Pericardium (tissue), 1 donor: ENCODE data around the genes RBPJ and NWD2.

DNA sequence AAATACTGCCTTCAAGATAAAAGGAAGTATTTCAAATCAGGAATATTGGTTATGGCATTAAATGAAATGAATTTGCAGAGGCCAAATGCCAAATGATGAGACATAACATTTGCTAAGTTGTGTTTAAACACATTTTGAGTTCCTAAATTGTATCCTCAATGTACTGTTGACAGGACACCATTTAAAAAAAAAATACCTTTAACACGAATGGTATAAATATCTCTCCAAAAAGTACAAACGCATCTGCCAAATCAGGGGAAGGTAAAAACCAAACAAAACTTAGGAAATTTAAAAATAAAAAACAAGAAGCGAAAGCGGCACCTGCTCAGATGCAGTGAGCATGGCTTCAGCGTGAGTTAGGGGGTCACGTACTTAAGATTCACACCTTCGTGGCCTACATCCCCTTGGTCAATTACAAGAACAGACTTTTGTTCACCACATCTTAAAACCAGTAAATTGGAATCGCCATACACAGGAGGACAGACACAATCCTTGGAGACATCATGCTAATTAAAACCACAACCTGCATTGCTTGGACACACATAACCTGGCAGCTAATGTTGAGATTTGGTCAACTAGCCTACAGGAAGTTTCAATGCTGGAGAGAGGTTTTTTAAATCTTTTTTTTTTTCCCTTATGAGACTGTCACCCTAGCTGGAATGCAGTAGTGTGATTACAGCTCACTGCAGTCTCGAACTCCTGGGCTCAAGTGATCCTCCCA is 12.4 kb upstream of the SEL1L3 start:
- RRBS, result no CpG with 5 or more reads among the region's 9 CpGs

DNA sequence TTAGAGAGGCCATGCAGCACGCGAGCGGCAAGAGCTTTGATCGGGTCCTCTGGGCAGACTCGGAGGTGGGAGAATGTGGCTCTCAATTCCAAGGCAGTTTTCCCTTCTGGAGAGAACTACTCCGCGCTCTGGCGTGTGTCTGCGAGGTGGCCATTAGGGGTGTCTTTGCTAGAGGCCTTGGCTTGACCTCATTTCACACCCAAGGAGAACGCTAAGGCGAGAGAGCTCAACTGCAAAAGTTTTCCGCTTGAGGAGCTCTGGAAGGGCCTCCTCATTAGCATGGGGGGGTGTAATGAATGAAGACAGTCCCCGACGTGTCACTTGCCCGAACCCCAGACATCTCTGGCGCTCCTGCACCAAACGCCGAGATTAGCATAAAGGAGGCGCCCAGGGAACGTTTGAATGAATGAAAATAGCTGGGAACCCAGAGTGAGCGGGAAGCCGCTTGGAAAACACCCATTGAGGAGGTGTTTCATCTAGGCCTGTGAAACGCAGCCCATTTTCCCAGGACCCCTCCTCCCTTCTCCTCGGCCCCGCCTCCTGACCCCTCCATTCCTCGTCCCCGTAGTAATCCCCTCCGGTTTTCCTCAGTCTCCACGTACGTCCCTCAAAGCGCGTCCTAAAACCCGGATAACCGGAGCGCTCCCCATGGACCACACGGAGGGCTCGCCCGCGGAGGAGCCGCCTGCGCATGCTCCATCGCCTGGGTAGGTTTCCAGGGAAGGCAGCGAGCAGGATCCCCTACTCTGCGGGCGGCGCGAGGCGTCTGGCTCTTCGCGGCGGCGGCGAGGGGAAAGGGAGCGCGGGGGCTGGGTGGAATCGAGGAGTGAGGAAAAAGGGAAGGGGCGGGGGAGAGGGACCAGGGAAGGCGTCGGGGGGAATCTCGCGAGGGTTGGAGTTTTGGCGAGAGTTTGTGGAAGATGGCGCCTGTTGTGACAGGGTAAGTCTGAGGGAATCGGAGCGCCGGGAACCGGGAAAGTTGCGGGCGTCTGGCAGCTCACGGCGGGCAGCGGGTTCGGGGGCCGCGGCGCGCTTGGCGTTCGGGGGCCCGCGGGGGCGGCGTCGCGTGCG is at the start of gene RBPJ:
RBPJ (plus strand) TSS at position 906 of the 1,071 bp plus-strand sequence.
- RRBS, result 0% methylated on average over 5 of the region's 86 CpGs

DNA sequence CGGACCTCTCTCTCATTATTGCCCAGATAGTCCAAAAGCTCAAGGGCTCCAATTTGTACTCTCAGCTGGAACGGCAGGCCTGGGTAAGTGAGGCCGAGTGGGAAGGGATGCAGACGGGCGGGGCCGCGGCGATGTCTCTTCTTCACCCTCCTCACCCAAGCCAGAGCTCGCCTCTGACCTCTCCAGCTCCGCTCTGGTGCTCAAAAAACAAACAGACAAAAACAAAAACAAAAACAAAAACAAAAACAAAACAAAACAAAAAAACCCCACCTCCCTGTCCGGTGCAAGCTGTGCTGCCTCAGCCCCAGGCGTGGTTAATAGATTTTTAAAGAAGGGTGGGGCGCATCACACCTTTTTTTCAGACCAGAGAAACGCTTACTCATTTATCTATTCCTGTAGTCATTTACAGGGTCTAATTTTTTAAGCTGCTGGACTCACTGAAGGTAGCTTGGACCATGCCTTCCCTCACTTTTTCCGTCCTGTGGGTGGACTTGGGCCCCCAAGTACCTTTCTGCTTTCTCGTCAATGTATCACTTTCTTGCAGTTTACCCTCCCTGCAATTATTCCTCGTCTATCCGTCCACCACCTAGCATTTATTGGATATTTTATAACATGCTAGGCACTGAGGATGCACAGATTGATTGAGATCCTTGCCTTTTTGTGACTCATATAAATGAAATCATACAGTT is 470 bp downstream of the TBC1D19 start:
- RRBS, result no CpG with 5 or more reads among the region's 18 CpGs

- RRBS, result no CpG with 5 or more reads among the region's 1 CpG
These were observed 31.2 kb upstream of the STIM2 start for GRCh38 chr4:26829398-26829873.

DNA sequence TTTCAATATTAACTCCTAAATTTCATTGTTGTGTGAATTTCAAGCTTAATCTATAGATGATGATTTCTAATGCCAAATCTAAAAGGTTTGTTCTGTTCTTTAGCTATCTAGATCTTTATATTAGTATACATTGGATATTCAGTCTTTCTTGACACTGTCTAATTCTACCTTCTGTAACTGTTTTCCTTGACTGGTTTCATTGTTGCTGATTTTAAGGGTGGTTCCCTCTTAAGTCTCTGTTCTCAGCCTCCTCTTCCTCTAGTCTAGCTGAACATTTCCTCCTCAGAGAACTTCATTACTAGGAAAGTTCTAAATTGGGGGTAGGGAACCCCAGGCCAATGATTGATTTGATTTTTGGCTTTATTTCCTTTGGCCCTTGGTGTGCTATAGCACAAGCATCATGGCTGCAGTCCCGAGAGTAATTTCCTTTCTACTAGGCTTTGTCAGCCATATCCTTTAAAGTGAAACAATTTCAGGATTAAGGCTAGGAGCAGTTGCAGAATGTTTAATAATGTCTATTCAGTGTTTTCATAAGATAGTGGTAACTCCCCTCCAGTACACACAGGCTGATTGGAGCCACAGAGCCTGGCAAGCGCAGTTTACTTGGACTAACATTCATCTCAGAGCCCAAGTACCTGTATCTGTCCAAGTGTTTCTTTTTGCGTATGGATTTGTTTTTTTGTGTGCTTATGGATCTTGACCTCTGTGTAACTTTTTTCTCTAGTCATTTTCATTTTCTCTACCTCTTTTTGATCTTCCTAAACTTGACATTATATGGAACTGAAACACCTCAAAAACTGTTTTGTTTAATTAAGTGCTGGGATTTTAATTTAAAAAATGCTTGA is 7.2 kb downstream of the STIM2 start:
- RRBS, result no CpG with 5 or more reads among the region's 3 CpGs

GRCh38 chr4:36243813-36244236 is 489 bp downstream of the ARAP2 start:
- RRBS, result 2% methylated on average over 24 of the region's 28 CpGs

DNA sequence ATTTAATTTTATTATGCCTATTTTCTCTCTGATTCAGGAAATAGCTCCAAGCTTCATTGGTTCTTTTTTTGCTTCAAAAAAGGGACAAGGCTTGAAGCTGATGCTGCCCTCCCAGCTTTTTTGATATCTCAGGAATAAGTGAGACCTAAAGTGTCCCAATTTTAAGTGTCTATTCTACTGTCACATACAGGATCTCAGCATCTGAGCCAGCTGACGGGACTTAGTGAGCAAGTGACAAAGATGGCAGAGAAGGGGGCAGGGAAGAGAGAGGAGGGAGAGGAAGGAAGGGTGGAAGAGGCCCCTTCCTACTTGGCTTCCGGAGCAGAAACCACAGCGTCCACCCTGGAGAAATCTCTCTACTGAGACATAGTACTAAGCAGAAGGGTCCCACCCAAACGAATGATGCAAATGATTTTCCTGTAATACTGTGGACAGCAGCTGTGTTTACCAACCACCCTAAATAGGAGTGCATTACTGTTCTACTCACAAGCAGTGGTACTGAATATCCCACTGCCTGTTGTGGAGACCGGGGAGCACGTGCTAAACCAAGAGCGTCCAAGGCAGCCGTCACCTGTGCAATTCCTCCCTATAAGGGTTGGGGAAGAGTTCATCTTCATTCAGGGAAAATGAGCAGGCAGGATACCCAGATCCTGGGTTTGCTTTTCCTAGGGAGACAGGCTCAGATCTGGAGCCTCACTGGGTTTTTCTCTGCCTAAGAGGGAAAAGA is 29.3 kb downstream of the DTHD1 start:
- RRBS, result no CpG with 5 or more reads among the region's 8 CpGs

- RRBS, result no CpG with 5 or more reads among the region's 1 CpG
These were observed 104.9 kb downstream of the DTHD1 start for GRCh38 chr4:36386353-36386692.

GRCh38 chr4:37244305-37245246 is at the start of gene NWD2:
Gene NWD2, plus strand, starts transcription at chr4:37244743.
- RRBS, result 4% methylated on average over 15 of the region's 100 CpGs

DNA sequence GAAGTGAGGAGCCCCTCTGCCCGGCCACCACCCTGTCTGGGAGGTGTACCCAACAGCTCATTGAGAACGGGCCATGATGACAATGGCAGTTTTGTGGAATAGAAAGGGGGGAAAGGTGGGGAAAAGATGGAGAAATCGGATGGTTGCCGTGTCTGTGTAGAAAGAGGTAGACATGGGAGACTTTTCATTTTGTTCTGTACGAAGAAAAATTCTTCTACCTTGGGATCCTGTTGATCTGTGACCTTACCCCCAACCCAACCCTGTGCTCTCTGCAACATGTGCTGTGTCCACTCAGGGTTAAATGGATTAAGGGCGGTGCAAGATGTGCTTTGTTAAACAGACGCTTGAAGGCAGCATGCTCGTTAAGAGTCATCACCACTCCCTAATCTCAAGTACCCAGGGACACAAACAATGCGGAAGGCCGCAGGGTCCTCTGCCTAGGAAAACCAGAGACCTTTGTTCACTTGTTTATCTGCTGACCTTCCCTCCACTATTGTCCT is 16.6 kb downstream of the RELL1 start:
- RRBS, result no CpG with 5 or more reads among the region's 10 CpGs

DNA sequence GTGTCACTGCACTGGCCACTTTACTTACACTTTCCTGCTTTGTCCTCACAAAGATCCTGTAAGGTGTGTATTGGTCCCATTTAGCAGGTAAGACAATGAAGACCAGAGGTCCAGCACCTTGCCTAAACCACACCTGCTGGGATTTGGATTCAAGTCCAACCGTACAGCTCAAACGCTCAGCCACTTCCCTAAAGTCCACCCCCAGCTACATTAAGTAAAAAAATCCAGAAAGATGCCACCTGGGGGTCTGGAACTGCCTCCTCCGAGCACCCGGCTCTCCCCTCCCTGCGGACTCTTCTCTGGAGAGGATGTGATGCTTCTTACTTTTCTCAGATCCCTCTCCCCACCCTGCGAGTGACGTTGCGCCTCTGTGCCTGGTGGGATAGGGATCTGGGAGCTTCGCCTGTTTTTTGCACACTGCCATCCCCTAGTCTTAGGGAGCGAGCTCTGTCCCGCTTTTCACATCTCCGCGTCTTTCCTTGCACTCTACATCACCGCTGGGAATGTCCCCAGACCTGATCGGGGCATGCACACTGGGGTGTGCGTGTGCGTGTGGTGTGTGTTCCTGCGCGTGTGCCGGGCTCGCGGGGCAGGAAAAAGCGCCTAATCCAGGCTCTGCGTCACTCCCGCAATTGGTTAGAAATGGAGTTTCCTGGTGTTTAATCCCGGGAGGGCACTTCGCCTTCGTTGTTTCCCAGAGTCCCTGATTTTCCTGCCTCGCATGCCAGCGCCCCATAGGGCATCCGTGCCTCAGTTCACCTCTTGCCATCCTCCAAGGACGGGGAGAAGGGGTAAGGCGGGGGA is 1.1 kb upstream of the TBC1D1 start:
- RRBS, result 13% methylated on average over 5 of the region's 33 CpGs

GRCh38 chr4:37956928-37957312 is 3.3 kb upstream of the PTTG2 start:
- RRBS, result no CpG with 5 or more reads among the region's 5 CpGs

GRCh38 chr4:37976388-37976889 is 16.2 kb downstream of the PTTG2 start:
- RRBS, result no CpG with 5 or more reads among the region's 3 CpGs

DNA sequence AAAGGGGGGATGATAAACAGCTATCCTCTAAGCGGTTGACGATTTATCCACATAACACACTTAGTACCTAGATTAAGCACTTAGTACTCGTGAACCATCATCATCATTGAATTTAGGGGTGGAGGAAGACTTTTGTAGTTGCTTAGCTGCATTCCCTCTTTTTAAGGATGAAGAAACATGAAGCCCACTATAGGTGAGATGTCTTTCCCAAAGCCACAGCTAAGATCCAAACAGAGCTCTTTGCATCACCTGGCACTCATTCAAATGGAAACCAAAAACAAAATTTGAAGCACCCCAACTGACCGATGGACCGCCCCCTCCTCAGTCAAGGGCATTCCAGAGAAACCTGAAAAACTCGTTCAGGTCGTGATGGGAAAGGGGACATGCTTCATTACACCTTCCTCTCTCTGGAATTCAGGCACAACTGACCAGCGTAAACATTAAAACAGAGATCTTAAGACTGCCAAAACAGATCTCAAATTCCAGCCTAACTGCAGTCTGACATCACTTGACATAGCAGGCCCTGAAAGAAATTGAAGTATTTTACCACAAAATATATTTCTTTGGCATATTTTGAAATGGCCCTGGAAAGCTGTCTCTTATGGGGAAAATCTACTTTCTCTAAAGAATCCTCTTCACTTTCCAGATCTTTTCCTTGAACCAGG is 28.4 kb downstream of the PTTG2 start:
- RRBS, result no CpG with 5 or more reads among the region's 8 CpGs

DNA sequence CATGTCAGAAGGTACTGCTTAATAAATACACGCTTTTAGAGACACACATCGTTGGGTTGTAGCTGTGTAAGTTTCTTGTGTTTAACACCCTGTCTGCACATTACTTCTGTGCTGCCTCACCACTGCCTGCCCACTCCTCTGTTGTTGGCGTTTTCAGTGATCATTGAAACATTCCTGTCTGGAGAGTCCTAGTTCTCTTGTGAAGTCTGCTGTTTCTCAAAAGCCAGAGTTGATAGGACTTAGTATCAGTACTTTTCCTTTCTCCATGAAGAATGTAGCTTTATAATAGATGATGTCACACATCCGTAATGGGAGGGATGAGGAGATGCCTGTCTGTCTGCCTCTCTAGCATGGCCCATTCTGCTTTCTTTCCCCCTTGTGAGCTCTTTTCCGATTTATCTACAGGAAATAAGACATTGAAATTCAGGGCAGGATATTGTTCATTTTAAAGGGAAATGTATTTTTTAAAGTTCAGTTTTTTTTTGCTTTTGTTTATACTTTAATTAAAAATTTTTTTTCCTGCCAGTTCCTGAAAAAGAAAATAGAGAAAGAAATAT is 90.8 kb downstream of the PTTG2 start:
- RRBS, result no CpG with 5 or more reads among the region's 5 CpGs

- RRBS, result no CpG with 5 or more reads among the region's 13 CpGs
These were observed 107.9 kb downstream of the PTTG2 start for GRCh38 chr4:38068019-38068631.

DNA sequence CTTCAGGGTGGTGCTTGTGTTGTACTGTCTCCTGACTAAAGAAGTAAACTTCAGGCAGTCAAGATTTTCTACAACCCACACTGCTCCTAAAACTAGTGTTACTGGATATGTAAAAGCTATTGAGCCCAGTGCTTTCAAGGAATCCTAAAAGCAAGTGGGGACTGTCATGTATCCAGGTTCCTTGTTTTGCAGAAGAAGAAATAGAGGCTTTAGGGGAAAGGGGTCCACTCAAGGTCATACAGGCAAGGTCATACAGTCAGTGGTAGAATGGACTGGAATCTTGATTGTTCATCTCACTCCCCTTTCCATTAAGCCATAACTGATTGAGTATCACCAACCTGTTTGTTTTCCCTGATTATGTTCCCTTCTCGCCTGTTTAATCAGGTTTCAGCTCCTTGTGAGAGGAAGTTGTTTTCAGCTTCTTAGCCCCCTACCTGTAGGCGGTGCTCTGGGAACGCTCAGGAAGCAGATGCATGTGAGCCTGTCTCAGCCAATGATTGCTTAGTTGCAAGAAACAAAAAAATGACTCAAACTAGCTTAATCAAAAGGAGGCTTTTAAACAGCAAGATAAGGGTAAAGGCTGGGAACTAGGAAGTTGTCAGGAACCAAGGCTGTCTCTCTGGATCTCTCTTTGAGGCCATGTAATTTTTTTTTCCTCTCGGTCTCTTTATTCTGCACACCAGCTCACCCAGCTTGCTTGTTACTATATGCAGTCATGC is 108.9 kb downstream of the PTTG2 start:
- RRBS, result no CpG with 5 or more reads among the region's 4 CpGs

DNA sequence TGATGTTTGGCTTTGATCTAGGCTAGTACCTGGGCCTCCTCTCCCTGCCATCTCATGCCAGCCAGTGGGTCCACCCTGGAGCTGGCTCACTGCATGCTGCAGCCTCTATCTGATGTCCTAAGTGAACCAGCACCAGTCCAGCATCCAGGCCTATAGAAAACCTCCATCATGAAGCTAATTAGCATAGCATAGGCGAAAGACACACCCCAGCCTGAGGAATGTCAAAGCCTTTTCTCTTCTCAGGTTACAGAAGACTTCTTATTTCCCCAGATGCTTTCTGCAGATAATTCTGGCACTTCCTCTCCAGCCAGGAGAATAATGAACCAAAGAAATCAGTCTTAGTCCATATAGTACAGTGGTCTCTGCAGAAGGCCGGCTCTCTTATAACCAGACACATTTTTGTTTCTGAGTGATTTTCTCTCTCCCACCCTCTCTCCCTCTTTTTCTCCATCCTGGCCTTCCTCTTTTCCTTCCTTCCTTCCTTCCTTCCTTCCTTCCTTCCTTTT is 335.7 kb upstream of the KLF3 start:
- RRBS, result no CpG with 5 or more reads among the region's 2 CpGs

GRCh38 chr4:38620743-38621571 is 43.0 kb upstream of the KLF3 start:
- RRBS, result no CpG with 5 or more reads among the region's 9 CpGs

DNA sequence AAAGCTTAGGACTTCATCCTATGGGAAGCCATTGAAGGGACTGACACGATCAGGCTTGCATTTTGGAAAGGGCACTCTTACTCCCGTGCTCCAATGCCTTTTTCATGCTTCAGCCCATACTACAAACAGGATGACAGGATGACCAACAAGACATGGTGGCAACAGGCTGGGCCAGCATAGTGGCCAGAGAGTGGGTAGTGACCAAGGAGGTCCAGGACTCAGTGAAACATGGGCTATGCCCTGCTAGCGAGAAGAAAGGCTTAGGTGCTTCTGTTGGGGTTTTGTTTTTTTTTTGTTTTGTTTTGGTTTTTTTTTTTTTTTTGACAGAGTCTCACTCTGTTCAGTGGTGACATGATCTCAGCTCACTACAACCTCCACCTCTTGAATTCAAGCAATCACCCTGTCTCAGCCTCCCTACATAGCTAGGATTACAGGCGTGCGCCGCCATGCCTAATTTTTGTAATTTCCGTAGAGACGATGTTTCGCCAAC is 2.5 kb upstream of the KLF3 start:
- RRBS, result no CpG with 5 or more reads among the region's 9 CpGs